SP-49 (cell line): ENCODE data around the gene SEC61G.

DNA sequence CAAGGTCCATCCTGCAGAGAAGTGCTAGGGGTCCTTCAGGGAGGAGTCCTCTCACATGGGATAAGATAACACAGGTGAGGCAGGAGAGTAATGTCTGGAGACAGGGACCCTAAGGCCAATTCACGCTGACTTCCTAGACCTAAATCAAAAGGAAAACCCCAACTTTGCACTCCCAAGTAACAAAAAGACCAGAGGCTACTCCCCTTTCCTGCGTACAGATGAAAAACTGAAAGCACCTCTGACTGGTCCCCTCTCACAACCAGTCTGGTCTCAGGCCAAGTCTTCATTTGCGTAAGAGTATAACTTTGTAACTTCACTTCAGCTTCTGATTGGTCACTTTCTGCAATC is 74.8 kb downstream of the COBL start:
- PRO-cap = no peak

DNA sequence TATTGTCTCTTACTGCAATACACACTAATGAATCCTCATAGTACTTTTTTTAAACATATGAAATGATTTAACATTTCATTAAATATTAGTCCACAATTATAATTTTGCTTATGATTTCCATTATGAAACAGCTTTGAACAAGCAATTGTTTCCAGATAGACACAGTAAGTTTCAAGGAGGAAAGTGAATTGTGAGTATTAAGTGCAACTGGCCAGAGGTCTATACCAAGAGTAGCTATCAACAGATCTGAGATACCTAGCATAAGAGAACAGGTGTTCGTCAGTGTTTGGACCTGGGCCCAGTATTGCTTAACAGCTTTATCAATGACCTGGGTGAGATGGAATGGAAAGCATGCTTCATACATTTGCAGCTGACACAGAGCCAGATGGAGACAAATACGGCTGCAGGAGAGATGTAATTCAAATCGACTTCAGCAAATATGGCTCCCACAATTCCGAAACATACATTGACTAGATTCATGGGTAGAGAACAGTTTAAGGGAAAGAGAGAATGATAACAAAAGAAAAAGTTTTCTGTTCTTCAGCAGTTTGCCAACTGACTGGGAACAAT is 27.7 kb upstream of the COBL start:
- PRO-cap = no peak

- PRO-cap = no peak
These were observed 761.2 kb upstream of the POM121L12 start for GRCh38 chr7:52274287-52274659.

- PRO-cap = no peak
These were observed 605.0 kb upstream of the POM121L12 start for GRCh38 chr7:52430380-52430866.

DNA sequence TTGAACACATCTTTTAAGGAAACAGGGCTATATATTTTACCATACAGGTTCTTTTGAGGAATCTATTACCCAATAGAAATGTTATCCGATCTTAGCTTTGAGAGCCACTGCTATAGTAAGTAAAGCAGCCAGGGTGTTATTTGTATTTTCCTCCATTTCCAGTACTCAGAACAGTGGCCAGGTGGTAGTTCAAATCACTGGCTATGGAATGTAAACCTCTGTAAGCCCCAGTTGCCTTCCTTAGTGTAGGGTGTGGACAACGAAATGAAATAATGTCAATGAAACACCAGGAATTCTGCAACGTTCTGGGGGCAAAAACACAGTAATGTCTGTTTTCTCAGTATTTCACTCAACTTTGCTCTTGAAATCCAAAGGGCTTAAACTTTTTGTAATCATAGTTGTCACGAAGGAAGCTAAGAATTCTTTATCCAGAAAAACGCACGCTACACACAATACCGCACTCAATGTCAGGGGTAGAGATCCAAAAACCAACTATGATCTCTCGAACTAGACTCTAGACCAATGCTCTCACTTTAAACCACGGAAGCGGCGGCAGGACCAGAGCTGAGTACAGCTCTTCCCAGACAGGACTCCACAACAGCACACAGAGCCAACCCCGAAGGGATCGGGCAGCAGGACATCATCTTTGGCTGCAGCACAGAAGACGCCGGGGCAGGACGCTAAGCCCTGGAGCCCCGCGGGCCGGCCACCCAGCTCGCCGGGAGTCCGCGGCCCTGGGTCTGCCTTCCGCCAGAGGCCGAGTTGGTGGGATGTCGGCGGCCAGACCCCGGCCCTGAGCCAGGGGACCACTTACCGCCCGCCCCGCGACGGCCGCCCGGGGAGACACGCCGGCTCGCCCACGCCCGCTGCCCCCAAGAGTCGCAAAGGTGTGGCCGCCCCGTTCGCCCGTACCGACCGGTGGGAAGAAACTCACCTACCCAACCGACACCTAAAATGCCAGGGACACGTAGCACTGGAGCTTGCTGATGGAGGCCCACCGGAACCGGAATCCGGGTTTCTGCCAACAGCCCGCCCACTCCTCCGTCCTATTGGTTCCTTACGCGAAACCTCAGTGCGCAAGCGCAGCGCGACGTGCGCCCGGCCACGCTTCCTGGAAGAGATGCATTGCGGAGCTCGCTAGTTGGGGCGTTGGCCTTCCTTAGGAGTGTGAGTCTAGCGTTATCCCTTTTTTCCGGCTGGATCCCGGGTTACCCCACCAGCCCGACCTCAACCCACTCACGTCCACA is at the start of gene SEC61G:
Gene SEC61G (minus strand): TSS at position 988 of the 1,247 bp plus-strand sequence.
- PRO-cap = unidirectional peak, plus-strand start at position 531 of the sequence; bidirectional peak, plus-strand start at position 1,118 of the sequence, minus-strand start at position 956 of the sequence

DNA sequence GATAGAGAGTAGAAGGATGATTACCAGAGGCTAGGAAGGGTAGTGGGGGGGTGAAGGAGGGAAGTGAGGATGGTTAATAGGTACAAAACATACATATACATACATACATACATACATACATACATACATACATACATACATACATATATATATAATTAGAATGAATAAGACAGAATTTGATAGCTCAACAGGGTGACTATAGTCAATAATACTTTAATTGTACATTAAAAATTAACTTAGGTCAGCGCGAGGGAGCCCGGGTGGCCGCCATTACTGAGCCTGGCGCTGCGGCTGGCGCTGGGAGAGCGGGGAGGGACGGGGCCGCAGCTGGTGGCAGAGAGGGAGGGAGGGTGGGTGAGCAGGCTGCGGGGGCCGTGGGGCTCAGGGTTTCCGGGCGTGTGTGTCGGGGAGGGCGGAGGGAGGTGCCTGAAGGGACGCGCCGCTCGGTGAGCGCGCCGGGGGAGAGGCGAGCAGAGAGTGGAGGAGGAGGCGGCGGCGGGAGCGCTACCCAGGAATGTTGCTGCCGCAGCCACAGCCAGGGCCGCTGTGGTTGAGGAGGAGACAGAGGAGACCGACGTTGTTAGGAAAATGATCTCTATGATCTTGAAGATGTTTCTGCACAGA is 85.8 kb upstream of the EGFR start:
- PRO-cap = no peak

- PRO-cap = no peak
These were observed 31.1 kb upstream of the EGFR start for GRCh38 chr7:54987712-54988113.

GRCh38 chr7:55020148-55021172 is 1.6 kb downstream of the EGFR start:
- PRO-cap = no peak

DNA sequence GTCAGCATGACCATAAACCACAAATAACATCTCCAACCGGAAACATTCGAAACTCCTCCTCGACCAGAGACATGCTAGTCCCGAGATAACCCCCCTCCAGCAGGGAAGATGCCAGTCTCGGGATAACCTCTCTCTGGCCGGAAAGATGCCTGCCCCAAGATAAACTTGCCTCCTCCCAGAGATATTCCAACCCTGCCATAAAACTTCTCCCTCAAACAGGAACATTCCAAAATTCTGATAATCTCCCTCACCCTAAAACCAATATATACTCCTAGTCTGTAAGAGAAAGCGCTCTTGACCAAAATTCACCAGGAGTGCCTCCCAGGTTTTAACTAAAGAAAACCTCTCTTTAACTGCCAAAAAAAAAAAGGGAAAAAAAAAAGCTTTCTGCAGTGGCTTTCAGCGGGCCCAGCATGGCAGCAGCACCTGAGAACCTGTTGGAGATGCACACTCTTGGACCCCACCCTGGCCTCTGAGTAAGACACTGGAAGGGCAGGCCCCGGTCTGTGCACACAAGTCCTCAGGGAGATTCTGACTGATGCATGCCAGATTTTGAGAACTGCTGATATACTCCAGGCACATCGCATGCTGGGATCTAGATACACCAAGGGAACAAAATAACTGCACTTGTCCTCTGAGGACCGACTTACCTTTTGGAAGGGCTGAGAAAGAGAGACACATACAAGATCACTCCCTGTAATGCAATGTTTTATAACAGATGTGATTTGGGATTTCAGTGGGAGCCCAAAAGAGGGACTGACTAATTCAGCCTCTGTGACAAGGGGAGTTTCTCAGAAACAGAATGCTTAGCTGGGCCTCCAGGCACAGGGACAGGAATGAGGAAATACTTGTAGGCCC is 7.9 kb downstream of the EGFR start:
- PRO-cap = no peak

DNA sequence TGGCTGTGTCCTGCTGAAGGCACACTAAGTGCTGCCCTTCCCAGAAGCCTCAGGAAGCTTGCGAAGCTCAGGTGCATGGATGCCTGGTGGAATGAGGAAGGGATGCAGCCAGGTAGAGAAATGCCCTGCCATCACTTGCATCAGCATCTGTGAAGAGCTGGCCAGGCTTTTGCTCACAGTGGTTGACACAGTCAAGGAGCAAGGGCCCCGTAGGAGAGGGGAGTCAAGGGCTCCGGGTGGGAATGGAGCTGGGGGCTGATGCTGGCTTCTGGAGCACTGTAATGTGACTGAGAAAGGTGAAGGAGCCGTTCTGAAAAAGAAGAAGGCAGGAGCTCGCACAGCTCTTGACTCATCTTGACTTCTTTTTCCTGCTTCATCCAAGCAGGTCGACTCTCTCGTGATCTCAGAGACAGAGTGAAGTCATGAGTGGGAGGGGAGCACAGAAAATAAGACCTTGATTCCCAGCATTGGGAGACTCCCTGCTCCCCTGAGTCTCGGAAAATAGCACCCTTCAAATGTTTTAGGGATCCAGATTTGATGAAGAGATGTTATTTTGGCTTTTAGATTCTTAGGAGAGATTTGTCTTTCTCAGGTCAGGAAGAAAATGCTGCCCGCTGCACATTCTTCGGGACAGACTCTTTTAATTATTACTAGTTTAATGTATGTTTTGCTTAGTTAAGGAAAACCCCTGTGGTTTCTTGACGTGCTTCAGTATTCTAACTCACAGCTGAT is 33.9 kb downstream of the EGFR start:
- PRO-cap = no peak

DNA sequence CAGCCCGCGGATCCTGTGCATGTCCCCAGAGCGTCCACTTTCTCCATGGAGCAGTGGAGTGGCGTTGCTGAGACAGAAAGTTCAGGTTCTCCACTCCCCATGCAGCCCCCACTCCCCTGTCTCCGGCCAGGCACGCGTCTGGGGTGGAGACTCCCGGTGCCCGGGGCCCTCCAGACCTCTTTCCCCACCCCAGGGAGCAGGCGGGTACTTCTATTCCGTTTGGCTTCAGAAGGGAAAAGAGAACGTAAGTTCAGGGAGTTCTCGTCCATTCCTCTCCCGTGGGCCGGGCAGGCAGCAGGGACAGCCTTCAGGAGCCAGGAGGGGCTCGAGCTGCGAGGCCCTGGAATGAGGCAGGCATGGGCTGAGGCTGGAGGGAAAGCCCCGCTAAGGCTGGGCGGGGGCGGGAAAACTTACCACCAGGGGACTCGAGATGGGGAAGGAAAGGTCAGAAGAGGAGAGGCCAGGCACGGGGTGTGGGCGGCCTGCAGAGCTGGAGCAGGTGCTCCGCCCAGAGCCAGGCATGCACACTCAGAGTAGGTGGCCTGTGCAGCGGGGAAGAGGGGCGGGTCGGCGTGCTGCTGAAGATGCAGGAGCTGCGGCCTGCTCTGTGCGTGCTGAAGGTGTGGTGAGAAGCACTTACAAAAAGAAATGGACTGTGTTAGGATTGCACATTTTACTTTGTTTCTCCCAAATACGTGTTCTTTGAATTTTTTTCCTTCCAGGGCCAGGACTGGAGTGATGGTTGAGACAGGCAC is 60.1 kb downstream of the EGFR start:
- PRO-cap = no peak

DNA sequence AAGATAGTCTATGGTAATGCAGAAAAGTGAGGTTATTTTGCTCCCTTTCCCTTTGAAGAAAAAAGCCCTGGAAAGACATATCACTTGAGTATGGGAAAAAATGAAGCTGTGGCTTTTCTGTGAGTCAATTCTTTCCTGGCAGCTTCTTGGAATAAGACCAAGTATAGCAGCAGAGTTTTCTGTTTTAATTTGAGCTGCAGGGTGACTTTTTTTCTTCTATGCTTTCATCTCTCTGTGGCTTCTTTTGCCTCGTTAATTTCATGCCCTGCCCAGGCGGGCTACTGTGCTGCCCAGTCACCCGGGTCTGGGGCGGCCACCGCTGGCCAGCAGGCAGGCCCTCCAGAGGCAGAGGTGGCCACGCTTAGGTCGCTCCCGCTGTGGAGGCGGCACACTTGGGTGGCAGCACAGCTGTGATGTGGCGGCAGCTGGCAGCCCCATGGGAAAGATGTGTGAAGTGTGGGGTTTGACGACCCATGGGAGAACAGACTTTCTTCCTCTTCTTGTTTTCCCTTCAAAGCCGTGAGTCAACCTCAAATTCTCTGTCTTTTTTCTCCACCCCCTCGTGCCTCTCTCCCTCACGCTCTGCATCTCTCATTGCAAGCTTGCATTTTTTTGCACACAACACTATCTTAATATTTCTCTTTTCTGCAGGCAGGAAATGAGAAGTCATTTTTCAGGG is 67.6 kb downstream of the EGFR start:
- PRO-cap = no peak

GRCh38 chr7:55099051-55099829 is 80.4 kb downstream of the EGFR start:
- PRO-cap = no peak

- PRO-cap = no peak
These were observed 111.0 kb downstream of the EGFR start for GRCh38 chr7:55129613-55130388.

DNA sequence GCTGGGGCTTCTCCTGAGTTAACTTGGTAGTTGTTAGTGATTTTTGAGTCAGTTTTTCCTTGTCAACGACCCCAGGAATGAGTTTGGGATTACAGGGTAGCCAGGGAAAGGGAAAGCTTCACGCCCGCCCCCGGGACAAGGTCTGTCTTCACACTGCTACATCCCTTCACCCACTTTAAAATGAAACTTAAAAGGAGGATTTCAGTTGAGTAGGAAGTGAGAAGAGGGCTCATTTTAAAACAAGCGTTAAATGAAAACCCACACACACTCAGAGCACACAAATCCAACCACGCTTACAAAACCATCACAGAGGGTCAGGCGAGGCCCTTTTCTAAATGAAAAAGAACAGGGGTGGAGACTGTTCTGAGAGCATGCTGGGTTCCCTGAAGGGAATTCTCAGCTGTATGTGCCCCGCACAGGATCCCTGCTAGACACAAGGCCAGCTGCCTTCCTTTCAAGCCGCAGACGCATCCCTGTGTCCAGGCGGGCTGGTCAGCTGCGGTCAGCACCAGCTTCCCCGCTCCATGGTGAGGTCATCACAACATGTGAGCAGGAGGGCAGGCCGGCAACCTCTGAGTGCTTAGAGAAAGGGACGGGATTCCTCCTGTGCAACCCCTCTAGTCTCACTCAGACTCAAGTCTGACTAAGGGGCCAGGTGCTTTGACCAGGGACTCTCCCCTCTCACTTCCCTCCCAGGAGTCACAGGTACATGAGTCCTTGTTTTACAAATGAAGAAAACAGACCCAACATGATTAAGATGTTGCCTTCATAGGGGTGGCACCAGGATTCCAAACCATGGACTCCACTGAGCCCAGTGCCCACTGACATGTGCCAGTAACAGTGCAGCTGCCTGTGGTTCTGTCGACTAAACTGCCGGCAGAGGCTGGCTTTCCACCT is 111.8 kb downstream of the EGFR start:
- PRO-cap = unidirectional peak, minus-strand start at position 182 of the sequence

- PRO-cap = no peak
These were observed 133.5 kb downstream of the EGFR start for GRCh38 chr7:55152317-55152768.

- PRO-cap = no peak
These were observed 162.3 kb downstream of the EGFR start for GRCh38 chr7:55180907-55181773.

- PRO-cap = no peak
These were observed 109.5 kb upstream of the LANCL2 start for GRCh38 chr7:55255518-55256256.

DNA sequence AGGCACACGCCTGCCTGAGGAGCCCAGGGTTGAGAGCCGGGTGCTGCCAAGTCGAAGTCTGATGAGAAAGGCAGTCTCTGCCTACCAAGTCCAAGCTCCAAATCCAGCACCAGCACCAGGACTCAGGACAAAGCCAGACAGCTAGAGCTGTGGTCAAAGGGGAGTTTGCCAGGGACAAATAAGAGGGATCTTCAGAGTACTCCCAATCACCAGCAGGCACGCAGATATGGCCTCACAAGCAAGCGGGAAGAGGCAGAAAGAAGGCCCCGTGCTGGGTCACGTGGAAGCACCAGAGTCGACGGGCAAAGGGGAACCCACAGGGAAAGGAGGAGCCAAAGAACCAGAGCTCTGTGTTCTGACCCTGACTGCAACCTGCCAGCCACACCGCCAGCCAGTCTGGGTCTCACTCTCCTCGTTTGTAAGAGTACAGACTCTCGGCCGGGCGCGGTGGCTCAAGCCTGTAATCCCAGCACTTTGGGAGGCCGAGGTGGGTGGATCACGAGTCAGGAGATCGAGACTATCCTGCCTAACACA is 47.5 kb downstream of the VOPP1 start:
- PRO-cap = no peak

- PRO-cap = no peak
These were observed 46.0 kb downstream of the VOPP1 start for GRCh38 chr7:55526299-55526621.